Colon Carcinoma Metastatic in the Brain (tissue), 2 donors: Measurements from ENCODE around the gene CYP2C8.

DNA sequence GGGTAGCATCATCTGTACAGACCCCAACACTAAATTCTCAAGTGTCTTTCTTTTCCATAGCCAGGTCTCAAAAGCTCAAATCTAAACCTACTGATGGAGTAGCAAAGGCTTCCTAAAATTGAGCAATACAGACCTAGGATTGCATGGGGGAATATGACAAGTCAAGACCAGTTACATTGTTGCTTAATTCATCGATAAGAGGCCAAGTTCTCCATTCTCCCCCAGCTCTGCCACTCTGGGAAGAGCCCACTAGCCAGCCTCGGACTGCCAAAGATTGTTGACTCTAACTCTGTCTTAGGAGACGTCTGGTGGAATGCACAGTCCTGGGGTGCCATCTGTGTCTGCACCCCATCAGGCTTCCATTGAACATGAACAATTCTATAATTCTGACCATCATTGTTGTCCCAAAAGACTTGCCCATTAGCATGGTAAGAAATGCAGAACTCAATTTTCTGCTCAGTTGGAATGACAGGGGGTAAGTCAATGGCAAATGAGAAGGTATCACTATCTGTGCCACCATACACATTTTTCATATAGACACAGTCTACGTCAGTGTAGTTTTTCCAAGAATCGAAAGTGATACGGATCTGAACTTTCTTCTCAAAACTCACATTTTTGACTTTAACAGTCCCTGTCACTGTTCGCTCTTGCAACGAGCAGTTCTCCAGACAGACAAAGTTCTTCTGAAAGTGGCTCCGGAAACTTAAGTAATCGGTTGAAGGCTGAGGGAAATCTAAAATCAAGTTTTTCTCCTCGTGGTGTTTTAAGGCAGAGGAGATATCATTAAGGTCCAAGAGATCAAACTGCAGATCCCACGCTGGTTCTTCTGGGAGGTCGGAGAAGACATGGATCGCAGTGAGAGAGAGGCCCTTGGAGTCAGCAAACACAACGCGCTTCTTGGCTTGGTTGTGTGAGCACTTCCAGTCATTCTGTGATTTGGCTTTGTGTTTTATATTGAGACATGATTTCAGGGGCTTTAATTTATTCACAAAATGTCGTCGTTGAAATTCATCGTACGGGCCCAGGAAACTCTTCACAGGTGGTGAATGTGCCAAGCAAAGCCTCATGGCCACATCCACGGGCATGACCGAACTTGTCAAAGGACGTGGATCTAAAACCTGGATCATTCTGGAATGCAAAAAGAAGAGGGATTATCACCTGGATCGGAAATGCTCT, 2.7 kb downstream of the PPP1R3C start:
- PRO-cap, 2 experiments = no peak in any of the 2 experiments

DNA sequence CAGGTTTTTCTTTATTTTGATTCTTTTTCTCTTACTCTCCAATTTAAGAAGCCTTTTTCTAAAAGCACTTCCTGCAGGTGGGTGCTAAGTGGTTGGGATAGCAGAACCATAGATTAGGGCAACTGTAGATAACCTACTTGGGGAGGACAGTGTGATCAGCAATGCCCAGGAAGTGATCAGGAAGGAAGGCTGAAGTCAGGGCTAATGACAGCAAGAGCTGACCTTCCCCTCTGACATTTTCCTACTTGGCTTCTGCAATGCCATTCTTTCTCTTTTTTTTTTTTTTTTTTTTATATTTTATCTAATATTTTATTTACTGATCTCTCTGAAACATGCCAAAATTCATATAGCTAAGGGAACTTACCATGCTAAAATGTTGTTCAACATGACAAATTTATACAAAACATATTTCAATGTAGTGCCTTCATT, 7.6 kb downstream of the TNKS2 start:
- PRO-cap, 2 experiments = no peak in any of the 2 experiments

DNA sequence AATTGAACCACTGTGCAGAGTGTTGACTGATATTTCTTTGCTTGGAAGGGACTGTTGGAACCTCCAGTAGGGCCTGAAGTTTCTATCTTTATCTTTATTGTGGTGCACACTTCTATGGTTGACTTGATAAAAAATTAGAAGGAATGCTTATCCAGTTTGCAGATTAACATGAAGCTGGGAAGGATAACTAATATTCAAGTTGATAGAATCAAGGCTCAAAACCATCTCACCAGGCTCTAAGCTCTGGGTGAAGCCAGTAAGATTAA, 26.2 kb downstream of the TNKS2 start:
- PRO-cap, 2 experiments = no peak in any of the 2 experiments

GRCh38 chr10:91887743-91888155, 21.5 kb downstream of the FGFBP3 start:
- PRO-cap, 2 experiments = no peak in any of the 2 experiments

GRCh38 chr10:91942327-91942744, 18.8 kb downstream of the BTAF1 start:
- PRO-cap, 2 experiments = no peak in any of the 2 experiments

GRCh38 chr10:91958815-91959493, 35.4 kb downstream of the BTAF1 start:
- PRO-cap, 2 experiments = no peak in any of the 2 experiments

GRCh38 chr10:92432426-92433105, 141.3 kb downstream of the IDE start:
- PRO-cap, 2 experiments = no peak in any of the 2 experiments

- PRO-cap, 2 experiments = peak in 1 of 2 experiments; most common plus-strand start chr10:92573171 (in 1)
These were observed 779 bp downstream of the IDE start for GRCh38 chr10:92573024-92573604.

DNA sequence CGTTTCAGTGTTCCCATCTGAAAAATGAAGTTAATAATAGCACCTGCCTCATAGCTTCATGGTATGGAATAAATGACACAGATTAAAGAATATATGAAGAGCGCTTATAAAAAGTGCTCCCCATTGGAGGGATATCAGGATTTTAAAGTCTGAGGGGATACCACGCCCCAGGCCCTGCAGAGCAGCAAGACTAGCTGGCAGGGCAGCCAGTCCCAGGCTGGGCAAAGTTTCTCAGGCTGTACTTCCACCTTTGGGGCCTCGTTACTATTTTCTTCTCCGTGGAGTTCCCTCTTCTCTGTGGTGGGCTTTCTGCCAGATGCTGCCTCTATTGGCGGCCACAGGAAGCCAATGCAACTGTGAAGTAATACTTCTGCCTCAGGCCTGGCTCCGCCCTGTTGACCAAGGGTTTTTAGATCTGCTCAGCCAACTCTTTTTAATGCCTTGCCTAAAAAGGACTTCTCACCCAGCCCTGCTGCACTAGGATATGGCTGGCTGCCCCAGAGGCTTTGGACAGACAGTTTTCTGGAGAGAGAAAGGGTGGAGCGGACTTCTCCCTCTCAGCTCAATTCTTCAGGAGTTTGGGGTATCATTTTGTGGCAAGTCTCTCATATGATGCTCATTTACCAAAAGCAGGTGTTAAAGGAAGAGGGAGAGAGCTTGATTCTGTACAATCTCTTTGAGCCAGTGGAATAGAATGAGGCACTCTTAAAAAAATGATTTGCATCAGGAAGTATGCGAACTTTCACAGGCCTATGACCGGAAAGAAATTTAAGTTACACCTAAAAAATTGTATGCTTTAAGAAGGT, 67.4 kb downstream of the HHEX start:
- PRO-cap, 2 experiments = no peak in any of the 2 experiments

GRCh38 chr10:93413094-93414009, 68.8 kb downstream of the MYOF start:
- PRO-cap, 2 experiments = no peak in any of the 2 experiments

GRCh38 chr10:93421982-93422539, 60.1 kb downstream of the MYOF start:
- PRO-cap, 2 experiments = no peak in any of the 2 experiments

- PRO-cap, 2 experiments = no peak in any of the 2 experiments
These were observed 47.2 kb downstream of the MYOF start for GRCh38 chr10:93434868-93435401.

GRCh38 chr10:93443196-93444063, 38.7 kb downstream of the MYOF start:
- PRO-cap, 2 experiments = no peak in any of the 2 experiments

DNA sequence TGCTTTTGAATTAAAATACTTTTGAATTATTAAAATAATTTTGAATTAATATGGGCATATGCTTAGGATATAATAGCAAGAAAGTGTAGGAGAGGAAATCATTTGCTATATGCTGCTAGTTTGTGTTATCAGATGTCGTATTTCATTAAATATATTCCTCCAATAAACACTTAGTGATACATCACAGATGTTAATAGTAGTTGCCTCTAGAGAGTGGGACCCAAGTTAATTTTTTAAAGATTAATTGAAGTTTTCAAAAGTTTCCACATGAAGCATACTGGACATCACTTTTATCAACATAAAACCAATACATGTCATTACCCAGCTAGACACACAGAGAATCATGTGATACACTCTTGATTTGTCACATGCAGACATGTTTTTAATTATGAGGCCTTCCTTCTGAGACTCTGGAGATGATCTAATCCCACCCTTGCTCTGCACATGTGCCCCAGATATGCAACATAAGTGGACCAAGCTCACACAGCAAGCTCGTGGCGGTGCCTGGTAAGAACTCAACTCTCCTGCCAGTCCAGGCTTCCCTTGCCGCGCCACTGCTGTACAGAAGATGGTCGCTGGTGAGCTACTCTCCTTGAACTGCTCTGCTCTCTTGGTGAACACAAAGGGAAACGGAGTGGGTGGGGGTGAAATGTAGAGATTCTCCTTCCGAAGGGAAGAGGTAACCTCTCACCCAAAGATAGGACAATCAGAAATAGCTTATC, 25.8 kb downstream of the MYOF start:
- PRO-cap, 2 experiments = no peak in any of the 2 experiments

DNA sequence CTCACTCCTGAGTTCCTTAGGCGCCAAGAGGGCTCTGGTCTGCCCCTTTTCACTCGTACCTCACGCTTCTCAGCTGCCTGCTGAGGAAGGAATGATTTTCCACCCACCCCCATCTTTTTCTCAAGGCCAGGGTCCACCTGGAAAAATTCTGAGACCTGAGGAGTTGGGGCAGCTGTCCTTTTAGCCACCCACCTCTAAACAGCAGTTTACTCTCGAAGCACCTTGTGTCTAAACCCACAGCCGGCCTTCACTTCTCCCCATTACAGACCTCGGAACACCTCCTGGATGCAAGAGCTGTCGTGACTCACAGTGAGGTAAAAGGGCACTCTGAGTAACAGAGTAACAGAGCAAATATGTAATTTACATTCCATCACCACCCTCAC, 12.4 kb downstream of the FFAR4 start:
- PRO-cap, 2 experiments = peak in 1 of 2 experiments; most common minus-strand start position 262 of the sequence (in 1)

DNA sequence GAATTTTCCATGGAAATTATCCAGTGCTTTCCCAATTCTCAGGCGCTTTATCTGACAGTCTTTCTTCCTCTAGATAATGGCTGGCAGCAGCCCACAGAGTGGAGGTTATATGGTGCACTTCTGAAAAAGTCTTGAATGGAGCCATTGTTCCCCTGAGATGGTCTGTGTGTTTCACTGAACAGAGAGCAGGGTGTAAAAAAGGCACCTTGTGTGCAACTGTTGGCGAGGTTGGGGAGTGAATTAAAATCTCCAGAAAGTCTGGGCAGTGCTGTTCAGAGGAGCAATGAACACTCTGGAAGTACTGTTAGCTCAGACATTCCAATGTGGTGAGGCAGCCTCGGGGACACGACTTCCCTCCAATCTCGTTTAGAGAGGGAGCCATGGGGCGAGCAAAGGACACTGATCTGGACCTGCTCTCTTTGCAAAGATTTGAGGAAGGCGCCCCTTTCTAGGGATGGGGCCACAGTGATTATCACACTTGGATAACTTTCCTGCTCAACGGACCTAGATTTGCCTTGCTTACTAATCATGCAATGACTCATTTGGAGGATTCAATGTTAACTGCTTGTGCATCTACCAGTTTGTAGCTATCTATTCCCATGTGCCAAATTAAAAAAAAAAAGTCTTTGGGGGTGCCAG, 1.9 kb upstream of the PLCE1 start:
- PRO-cap, 2 experiments = peak in 2 of 2 experiments; most common plus-strand start position 369 of the sequence (in 2)

DNA sequence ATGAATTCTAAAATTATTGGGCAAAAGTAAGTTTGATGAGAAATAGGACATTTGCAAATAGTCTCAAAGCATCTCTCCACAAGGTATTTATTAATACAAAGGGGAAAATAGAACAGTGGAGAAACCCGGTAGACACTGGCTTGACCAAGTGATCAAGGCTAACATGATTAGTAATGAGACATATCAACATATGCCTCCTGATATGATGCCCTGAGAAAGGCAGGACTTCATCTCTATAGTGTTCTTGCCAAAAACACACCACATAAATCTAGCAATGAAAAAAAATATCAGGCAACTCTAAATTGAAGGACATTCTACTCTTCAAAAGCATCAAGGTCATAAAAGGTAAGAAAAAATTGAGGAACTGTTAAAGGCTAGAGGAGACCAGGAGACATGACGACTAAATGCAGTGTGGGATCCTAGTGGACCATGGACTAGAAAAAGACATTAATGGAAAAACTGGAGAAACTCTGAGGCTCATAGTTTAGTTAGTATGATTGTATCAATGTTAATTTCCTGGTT, 180.7 kb downstream of the PLCE1 start:
- PRO-cap, 2 experiments = no peak in any of the 2 experiments

- PRO-cap, 2 experiments = no peak in any of the 2 experiments
These were observed 76.1 kb downstream of the NOC3L start for GRCh38 chr10:94286442-94287170.

- PRO-cap, 2 experiments = no peak in any of the 2 experiments
These were observed 4.3 kb downstream of the NOC3L start for GRCh38 chr10:94358033-94359321.

DNA sequence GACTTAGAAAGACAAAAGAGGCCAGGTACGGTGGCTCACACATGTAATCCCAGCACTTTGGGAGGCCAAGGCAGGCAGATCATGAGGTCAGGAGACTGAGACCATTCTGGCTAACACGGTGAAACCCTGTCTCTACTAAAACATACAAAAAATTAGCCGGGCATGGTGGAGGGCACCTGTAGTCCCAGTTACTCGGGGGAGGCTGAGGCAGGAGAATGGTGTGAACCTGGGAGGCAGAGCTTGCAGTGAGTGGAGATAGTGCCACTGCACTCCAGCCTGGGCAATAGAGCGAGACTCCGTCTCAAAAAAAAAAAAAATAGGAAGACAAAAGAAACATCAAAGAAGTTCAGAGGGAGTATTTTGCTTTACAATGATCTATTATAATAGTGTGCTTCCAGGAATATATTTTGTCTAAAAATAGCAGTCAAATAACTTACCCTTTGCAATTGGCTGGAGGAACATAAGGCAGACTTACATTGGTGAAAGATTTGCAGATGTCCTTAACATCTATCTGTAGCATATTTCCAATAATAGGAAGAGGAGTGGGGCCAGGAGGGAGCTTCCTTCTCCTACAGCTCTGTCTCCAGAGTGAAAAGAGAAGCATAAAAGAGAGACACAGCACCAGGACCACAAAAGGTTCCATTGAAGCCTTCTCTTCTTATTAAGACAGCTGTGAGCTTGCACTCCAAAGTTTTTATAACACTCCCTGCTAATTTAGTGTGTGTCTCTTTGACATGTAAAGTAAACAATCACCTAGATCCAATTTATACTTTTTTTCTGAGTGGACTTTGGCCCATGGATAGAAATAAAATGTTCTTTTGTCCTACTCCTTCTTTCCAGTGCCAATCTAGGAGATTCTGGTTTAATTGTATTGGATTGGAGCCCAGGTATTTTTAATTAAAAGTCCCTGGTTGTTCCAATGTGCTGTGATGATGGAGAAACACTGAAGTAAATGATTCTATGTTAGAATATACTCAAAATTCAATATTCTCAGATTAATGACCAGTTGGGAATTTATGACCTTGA, at the start of gene CYP2C8:
TSS of gene CYP2C8 (minus strand) at position 738 of the 1,026 bp plus-strand sequence.
- PRO-cap, 2 experiments = no peak in any of the 2 experiments